ENCODE measurements around a stretch of chr10.

DNA sequence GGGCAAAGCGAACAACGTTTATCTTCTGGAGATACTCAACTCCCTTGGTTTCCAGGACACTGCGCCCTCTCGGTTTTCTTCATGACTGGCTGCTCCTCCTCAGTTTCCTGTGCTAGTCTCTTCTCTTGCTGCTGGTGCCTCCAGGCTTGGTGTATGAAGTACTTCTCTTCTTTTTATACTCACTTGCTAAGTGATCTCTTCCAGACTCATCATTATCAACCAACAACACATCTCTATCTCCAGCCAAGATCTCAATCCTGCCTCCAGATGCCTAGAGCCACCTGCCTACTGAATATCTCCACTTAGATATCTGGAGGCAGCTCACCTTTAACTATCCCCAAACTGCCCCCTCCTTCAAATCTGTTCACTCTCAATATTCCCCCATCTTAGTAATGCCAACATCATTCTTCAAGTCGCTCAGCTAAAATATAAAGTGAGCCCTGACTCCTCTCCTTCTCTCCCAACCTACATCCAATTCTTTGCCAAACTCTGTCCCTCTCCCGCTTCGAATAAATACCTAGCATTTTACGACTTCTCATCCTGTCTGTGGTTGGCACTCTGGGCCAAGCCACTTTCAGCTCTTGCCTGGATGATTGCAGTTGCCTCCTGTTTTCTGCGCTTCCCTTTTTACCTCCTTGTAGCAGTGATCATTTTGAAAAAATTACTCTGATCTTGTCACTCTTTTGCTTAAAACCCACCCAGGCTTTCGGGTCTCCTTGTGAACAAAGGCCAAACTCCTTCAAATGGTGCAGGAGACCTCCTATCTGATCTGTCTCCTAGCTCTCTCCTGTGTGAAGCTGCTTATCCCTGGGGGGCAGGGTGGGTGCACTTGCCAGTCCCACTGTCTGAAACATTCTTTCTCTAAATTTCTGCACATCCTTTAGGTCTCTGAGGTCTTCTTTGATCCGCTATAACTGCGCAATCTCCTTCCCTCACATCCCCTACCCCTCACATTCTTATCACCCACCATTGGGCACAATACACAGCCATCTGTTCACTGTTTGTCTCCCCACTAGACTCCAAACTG, 114.6 kb upstream of the C1QL3 start:
- RAMPAGE, long total RNA, result no peak
- RRBS, result no CpG with 5 or more reads among the region's 12 CpGs

DNA sequence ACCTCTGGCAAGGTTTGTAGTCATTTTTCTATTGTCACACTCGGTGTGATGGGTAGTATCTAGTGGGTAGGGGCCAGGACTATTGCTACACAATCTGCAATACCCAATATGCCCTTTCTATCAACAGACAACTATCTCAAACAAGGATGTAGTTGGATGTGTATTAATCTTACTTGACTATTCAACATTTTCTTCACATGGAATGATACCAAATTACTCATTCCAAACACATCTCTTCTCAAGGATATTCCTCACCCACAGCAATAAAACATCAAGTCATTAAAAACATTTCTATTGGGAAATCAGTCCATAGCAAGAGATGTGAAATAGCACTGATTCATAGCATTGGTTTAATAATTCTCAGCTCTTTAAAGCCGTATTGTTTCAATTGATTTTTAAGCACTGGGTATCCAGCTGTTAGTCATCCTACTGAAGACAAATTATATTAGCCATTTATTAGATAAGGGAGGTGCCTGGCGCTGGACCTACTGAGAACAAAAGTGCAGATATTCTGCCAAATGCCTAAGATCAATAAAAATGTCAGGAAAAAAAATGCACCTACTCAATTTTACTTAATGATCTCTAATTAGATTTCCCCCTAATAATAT, 74.7 kb upstream of the RSU1 start:
- RAMPAGE, long total RNA, result no peak
- RRBS, result no CpG with 5 or more reads among the region's 3 CpGs

GRCh38 chr10:16965977-16966688, 148.9 kb upstream of the RSU1 start:
- RAMPAGE, long total RNA, result no peak
- RRBS, result no CpG with 5 or more reads among the region's 9 CpGs

DNA sequence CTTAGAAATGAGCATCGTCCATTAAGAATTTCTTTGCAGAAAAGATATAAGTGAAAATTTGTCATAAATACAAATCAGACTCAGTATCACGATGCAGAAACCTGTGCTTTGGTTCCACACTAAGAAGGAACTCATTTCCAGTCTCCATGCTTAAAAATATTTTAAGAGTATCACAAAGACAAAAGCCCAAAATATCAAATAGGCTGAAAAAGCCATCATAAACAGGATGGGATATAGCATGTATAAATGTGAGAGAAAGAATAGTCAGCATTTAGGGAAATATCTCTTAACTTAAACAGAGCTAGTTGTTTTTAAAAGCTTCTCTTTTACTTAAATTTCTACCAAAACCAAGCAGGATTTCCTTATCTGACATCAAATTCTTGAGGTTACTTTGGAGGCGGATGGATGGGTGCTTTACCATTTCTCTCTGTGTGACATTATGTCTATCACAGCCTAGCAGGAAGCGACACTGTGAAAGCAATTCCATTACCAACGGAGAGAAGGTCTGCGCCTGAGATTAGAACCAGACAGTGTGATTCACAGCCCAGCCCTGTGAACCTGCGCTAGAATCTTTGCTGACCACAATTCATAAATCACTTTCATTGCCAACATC, 126.7 kb downstream of the CUBN start:
- RAMPAGE, long total RNA, result no peak
- RRBS, result no CpG with 5 or more reads among the region's 7 CpGs

DNA sequence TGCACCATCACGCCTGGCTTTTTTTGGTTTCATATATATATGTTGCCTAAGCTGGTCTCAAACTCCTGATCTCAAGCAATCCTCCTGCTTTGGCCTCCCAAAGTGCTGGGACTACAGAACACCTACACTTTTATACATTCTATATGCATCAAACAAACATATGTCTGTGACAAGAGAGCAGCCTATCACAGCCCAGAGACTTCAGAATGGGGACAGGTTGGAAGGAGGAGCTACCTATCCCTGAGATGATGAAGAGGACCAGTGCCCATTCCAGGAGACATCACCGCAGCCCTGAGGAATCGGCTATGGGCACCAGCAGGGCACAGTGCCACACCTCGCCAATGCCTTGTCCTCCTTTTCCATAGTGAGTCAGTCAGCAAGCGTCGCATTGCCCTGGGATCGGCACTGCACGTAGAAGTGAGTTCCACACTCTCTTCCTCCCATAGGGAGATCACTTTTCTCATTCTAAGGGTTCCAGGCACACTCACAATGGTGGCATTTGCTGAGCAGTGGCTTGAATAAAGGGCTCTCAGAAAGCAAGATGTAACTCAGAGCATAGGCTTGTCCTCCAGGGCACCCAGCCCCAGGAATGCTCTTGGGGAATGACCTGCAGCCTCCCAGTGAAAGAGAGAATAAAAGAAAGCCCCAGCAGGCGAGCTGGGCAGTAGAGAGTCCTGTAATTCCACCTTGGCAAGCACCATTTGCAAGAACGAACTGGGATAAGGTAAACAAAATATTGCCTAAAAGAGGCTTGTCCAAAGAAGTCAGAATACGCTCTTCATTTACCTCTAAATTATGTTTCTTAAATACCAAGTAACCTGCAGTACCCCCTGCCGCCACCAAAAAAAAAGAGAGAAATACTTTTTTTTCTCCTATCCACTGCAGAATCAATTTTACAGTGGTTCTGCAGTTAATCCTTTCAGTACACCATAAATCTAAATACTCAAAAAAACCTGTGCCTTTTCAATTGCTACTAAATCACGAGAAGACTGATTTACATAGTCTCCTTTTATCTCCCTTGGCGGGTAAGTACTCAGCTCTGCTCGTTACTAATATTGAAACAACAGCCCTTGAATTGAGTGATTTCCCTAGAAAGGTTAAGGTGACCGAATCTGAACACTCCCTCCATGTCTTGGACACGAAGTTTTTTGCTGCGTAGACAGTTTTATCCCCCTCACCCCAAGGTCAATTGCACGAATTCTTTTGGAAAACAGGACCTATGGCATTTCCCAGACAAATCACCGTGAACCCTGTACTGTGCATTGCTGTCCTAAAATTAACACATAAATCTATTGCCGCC, 969 bp upstream of the VIM start:
- RAMPAGE, long total RNA, result no peak
- RRBS, result no CpG with 5 or more reads among the region's 21 CpGs

- RAMPAGE, long total RNA, result no peak
- RRBS, result no CpG with 5 or more reads among the region's 6 CpGs
Observed at GRCh38 chr10:17237081-17237872, 9.2 kb downstream of the VIM start.

DNA sequence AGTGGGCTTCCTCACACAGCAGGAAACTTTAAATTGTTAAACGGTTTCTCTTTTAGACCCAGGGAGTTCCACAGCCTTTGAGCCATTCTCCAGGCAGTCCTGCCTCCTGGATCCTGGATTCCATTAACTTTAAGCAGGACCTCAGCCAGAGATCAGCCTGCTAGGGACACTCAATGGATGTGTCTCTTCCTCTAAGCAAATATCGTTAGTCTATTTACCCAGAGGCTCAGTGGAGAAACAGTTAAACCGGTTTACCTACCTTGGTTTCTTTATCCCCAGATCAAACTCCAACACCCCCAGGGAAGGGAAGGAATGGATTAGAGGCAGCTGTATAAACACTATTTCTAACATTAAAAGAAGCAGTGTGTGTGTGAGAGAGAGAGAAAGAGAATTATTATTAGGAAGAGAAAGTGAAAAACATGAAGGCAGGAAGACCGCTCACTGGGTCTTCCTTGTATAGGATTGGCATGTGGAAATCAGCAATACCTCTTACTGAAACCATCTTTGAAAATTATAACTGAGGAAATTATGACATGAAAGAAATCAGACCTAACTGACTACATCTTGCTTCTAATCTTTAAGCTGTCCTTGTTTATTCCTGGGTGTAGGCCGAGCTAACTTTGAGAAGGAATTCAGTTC, 66.1 kb downstream of the ST8SIA6 start:
- RAMPAGE, long total RNA, result no peak
- RRBS, result no CpG with 5 or more reads among the region's 5 CpGs

- RAMPAGE, long total RNA, result no peak
- RRBS, result no CpG with 5 or more reads among the region's 3 CpGs
Observed at GRCh38 chr10:17454995-17455699, 752 bp upstream of the ST8SIA6 start.

DNA sequence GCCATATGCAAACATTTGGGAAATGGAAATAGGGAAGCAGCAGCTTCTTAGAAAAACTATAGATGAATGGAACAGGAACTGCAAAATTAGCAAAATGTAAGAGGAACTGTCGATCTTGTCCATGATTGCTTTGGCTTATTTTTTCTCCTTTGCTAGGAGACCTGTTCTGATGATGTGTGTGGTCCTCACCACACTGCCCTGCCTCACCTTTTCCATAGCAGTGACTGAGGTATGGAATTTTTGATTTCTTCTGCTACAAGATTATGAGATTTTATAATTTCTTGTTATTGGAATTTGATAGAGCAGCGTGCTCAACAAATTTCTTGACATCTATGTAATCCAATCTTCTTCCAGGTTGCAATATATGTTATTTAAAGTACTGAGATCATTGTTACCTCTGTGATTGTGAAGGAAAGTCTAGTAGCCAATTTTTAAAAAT, 19.2 kb downstream of the TMEM236 start:
- RAMPAGE, long total RNA, result no peak
- RRBS, result no CpG with 5 or more reads among the region's 2 CpGs

- RAMPAGE, long total RNA, result no peak
- RRBS, result no CpG with 5 or more reads among the region's 9 CpGs
Observed at GRCh38 chr10:18190243-18191173, 50.3 kb downstream of the CACNB2 start.

GRCh38 chr10:18445673-18446559, 205.5 kb downstream of the NSUN6 start:
- RAMPAGE, long total RNA, result no peak
- RRBS, result no CpG with 5 or more reads among the region's 5 CpGs

- RAMPAGE, long total RNA, result no peak
- RRBS, result no CpG with 5 or more reads among the region's 7 CpGs
Observed at GRCh38 chr10:18566977-18568391, 83.9 kb downstream of the NSUN6 start.

DNA sequence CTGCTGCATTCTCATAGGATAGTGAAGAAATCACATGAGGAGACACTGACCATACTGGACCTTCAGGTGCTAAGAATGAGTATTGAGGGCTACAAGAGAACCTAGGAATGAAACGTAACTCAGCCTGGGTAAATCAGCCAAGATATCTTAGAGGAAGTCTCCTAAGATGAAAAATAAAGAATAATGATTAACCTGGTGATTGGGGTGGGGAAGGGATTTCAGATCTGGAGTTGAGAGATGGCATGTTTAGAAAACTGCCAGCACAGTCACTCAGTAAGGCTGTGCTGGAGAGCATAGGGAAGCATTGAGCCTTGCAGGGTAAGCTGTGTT, 2.0 kb upstream of the MALRD1 start:
- RAMPAGE, long total RNA, result no peak
- RRBS, result no CpG with 5 or more reads among the region's 1 CpG

GRCh38 chr10:19824801-19825312, 8.6 kb downstream of the PLXDC2 start:
- RAMPAGE, long total RNA, result no peak
- RRBS, result no CpG with 5 or more reads among the region's 4 CpGs

GRCh38 chr10:19826565-19827399, 10.6 kb downstream of the PLXDC2 start:
- RAMPAGE, long total RNA, result no peak
- RRBS, result no CpG with 5 or more reads among the region's 5 CpGs

- RAMPAGE, long total RNA, result no peak
- RRBS, result no CpG with 5 or more reads among the region's 2 CpGs
Observed at GRCh38 chr10:19833843-19834521, 17.8 kb downstream of the PLXDC2 start.

GRCh38 chr10:19843222-19843685, 27.0 kb downstream of the PLXDC2 start:
- RAMPAGE, long total RNA, result no peak
- RRBS, result no CpG with 5 or more reads among the region's 3 CpGs

DNA sequence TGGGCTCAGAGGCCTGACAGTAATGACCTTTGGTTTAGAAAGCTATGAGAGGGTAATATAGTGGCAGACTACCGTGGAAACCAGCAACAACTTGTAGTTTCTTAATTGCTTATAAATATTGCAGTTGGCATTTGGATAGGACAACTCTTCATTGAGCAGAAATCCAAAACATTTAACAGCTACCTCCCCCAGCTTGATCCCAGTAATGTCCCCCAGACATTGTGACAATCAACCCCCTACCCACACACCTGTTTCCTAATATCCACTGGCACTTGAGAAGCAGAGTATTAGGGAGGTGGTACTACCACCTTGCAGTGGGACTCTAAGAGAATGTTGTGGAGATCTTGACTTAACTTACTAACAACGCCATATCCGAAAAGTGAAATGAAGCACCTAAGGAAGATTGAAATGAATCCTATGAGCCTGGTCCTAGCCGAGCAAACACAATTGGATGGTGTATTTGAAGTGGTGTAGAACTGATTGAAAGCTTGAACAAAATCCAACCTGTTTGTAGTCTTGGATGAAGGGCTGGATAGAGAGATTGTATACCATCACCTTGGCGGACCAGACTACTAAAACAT, 308.8 kb downstream of the PLXDC2 start:
- RAMPAGE, long total RNA, result no peak
- RRBS, result no CpG with 5 or more reads among the region's 5 CpGs

DNA sequence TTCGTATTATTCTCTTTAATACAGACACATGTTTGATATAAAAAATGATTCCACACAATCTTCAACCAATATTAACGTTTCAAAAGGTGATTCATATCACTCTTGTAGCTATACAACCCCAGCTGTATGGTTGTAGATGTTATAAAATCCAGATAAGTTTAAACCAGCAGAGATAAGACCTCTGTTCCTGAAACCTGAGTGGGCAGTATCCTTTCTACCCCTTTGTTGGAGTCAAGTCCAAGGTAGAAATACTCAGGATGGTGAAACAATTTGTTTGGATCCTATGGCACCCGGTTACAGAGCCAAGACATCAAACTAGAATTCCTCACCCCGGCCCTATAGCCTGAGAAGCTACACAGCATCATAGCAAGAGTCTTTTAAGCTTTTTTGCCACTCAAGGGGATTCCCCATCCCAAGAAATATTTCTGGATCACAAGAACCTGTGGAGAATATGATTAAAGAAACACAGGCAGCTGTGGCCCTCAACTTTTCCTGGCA, 437.6 kb downstream of the PLXDC2 start:
- RAMPAGE, long total RNA, result no peak
- RRBS, result no CpG with 5 or more reads among the region's 4 CpGs

- RAMPAGE, long total RNA, result no peak
- RRBS, result no CpG with 5 or more reads among the region's 4 CpGs
Observed at GRCh38 chr10:20598597-20599057, 298.5 kb downstream of the NEBL start.